Foreskin fibroblast (primary cell): ENCODE measurements around the genes DEFB129 and RAD21L1.

- RRBS: no CpG with 5 or more reads among the region's 5 CpGs
Measured at GRCh38 chr20:226906-227333, at the start of gene DEFB129. Gene DEFB129, plus strand, starts transcription at chr20:227258.

DNA sequence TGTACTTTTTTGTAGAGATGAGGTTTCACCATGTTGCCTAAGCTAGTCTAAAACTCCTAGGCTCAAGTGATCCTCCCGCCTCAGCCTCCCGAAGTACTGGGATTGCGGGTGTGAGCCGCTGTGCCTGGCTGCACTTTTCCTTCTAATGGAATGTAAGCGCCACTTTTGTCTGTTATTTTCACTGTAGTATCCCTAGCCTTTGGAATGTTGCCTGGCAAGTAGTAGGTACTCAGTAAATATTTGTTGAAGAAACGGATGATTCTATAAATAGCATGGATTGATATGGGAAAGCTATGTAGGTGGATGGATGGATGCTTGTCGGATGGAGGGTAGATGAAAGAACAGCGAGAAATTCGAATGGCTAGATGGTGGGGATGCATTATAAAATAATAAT is 10.3 kb upstream of the TRIB3 start:
- RRBS: no CpG with 5 or more reads among the region's 9 CpGs

- RRBS: no CpG with 5 or more reads among the region's 3 CpGs
Measured at GRCh38 chr20:445207-445486, 17.2 kb downstream of the TBC1D20 start.

GRCh38 chr20:460691-461055 is 1.7 kb downstream of the TBC1D20 start:
- RRBS: no CpG with 5 or more reads among the region's 2 CpGs

DNA sequence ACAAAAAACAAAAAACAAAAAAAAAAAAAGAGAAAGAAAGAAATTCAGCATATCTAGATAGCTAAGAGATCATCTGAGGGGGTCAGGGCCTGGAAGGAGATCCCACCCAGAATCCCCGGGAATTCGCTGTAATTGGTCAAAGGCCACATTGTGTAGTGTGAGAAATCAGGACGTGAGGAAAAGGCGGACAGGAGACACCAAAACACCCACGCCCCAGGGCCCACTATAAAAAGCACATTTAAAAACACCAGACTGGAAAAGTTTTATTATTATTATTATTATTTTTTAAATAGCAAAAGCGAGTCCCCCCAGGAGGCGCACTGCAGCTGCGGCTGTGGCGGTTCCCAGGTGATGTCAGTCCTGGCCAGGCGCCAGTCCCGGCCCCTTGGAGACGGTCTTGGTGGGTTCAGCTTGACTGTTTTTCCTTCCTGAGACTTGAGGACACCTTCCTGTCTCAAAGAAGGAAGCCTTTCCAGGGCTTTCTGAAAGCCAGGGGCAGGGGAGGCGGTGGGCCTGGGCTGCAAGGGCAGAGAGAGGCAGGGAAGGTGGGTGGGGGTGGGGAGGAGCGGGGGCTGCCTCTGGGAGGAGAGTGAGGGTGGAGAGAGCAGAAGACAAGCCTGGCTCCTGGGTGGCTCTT is 14.6 kb downstream of the TCF15 start:
- RRBS: no CpG with 5 or more reads among the region's 14 CpGs

DNA sequence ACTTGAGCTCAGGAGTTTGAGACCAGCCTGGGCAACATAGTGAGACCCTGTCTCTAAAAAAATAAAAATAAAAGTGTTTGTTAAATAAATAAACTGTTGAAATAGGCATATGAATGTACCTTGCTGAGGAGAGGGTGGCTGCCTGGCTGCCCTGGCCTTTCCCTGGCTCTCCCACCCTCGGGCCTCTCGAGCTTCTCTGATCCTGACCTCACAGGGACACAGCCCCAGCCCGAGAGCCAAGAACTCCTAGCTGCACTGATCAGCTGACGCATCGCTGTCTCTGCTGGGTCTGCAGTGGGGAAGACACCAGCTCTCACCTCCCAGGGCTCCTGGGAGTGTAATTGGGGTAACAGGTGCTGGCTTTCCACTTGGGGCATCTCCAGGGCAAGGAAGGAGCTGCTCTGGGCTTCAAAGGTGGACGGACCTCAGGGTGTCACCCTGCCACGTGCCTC is 7.0 kb downstream of the TCF15 start:
- RRBS: no CpG with 5 or more reads among the region's 7 CpGs

DNA sequence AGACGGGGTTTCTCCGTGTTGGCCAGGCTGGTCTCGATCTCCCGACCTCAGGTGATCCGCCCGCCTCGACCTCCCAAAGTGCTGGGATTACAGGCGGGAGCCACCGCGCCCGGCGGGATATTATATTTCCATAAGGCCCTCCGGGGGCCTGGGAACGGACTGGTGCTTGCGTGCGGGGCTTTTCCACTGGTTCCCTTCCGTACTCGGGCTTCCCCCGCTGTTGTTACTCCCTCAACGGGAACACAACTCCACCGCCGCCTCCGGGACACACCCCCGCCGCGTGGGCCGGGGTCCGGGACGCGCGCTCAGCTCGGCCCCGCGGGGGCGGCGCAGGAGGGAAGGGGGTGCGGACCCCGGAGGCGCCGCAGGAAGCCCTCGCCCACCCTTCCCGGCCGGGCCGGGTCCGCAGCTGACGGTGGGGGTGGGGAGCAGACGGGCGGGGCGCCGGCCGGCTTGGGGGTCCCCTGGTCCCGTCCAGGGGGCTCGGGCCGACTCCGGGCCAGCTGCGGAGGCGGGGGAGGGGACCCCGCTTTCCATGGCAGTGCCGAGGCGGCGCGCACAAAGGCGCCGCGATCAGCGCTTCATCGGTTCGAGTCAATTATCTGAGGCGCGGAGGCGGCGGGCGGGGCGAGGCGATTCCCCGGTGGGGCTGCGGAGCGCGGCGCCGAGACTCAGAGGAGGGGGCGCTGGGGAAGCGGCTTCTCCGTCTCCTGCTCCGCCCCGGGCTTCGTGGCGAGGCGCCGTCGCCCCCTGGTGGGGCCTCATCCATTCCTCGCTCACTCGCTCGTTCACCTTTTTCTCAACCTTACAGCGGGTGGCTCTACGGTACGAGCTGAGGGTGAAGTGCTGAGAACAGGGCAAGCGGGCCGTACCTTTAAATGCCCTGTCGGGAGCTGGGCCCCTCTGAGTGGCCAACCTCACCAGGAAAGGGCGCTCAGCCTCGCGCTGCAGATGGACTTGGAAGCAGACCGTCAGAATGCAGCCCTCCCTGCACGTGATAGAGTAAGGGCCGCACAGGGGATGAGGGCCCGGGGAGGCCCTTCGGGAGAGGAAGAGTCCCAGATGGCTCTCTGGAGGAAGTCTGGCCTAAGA is 40.1 kb downstream of the SLC52A3 start:
- RRBS: 3% methylated on average over 40 of the region's 108 CpGs

DNA sequence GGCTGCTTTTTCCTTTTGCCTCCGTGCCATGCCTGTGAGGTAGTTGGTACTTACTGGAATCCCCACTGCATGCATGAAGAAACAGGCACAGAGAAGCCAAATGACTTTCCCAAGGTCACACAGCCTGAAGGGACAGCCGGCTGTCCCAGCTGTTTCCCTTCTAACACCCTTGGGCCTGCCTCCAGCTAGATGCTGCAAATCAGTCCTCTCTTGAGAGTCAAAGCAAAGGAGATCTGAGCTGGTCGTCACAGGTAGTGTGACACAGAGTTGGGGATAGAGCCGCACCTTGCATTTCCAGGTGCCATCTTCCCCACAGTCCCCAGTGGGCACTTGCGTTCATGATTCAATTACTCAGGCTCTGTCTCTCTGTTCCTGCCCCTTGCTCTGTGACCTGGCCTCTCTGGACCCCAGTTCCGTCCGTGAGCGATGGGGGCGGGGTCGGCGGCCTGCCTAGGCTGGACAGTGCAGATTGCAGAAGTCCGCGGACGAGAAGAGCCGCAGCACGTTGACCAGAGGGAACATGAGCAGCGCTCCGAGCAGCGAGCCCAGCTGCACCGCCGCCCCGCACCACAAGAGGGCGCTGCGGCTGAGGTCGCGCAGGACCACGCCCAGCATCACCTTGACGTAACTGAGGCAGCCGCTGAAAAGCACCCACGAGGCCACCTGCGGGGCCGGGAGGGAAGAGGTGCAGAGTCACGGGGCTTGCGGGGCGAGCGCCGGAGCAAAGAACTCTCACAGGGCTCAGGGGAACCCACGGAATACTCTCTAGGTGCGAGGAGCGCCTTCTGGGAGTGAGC is 7.5 kb downstream of the SLC52A3 start:
- RRBS: 25% methylated on average over 6 of the region's 40 CpGs

GRCh38 chr20:772743-773048 is 4.4 kb upstream of the SLC52A3 start:
- RRBS: no CpG with 5 or more reads among the region's 6 CpGs

DNA sequence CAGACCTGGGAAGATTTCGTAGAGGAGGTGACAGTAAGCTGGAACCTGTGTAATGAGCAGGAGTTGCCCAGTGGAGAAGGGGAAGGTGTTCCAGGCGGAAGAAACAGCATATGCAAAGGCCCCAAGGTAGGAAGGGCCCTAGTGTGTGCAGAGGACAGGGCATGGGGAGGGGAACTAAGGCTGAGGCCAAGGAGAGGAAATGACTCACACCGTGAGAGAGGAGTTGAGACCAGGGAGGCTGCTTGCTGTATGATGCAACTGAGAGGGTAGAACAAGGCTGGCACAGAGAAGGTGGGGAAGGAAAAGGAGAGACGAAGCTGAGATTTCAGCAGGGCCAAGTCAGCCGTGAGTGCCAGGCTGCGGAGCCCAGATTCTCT is 34.7 kb downstream of the ANGPT4 start:
- RRBS: no CpG with 5 or more reads among the region's 6 CpGs

GRCh38 chr20:996713-997090 is 5.4 kb downstream of the RSPO4 start:
- RRBS: no CpG with 5 or more reads among the region's 6 CpGs

DNA sequence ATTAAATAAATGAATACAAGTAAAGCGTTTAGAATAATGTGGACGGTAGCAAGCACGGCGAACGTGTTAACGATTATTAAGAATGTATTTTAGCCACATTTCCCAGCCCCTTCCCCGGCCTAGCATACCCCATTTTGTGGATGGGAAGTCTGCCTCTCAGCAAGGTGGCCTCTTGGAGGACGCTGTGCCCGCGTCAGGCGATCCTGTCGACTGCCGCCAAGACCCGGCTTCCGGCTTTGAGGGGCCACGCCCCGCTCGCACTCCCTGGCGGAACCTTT is 207 bp upstream of the PSMF1 start:
- RRBS: 0% methylated on average over 10 of the region's 19 CpGs

DNA sequence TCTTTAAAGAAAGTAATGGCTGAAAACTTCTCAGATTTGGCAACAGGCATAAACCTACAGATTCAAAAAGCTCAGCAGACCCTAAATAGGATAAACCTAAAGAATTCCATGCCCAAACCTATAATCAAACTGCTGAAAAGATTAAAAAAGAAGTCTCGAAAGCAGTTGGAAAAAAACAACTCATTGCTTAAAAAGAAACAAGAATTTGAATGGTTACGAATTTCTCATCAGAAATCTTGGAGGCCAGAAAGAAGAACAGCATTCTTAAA is 28.5 kb downstream of the TMEM74B start:
- RRBS: no CpG with 5 or more reads among the region's 2 CpGs

GRCh38 chr20:1225093-1226338 is at the start of gene RAD21L1:
Gene RAD21L1, plus strand, starts transcription at chr20:1226044.
- RRBS: 2% methylated on average over 37 of the region's 97 CpGs

DNA sequence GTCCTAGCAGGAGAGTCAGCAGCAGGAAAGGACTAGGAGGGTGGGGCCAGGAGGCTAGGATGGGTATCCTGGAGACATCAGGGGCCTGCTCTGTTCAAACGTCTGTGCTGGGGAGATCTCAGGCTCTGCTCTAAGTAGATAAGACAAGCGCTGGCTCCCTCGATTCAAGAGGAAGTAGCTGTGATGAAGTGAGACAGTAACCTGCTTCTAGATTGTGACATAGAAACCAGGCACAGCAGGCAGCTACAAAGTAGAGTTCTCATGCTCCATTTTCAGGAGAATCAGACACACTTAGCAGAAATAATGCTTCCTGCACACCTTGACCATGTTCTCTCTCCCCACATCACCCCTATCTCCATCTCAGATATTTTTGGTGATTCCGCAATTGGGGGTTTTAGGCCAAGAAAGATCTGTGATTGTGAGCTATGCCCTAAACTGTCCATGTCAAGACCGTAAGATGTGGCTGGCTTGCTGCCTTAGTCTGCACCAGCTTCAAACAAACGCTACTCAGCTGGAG is 50.6 kb upstream of the SIRPG start:
- RRBS: no CpG with 5 or more reads among the region's 6 CpGs

- RRBS: no CpG with 5 or more reads among the region's 5 CpGs
Measured at GRCh38 chr20:1816195-1816737, 78.9 kb upstream of the SIRPA start.

DNA sequence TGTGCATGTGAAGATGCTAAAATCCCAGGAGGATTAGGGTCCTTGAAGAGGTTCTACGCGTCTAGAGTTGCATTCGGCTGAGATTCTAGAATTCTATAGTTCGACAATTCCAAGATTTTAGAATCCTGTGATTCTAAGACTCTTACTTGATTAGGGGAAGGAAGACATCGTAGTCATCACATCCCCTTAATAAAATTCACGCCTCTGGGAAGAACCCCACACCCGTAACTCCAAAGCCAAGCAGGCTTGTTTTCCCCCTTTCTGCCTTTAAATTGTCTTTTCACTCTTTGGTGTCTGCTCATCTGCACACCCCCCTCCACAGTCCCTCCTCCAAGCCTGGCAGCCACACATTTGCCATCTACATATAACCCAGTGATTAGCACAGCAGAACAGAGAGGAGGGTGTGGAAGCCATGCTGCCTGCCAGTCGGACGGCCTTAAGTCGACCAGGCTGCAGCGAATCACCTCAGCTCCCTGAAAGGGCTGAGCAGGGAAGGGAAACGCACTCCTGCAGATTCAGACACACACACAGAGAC is 11.5 kb upstream of the SIRPA start:
- RRBS: no CpG with 5 or more reads among the region's 12 CpGs

GRCh38 chr20:1902399-1902701 is 7.1 kb downstream of the SIRPA start:
- RRBS: no CpG with 5 or more reads among the region's 2 CpGs

- RRBS: no CpG with 5 or more reads among the region's 12 CpGs
Measured at GRCh38 chr20:1933115-1933833, 38.1 kb downstream of the SIRPA start.